LHCN-M2 (cell line): ENCODE measurements around the genes AHSP, TP53TG3D, TP53TG3C and TP53TG3B.

- RAMPAGE, long total RNA: no peak
These were observed 2.5 kb upstream of the ITGAX start for GRCh38 chr16:31352443-31352995.

DNA sequence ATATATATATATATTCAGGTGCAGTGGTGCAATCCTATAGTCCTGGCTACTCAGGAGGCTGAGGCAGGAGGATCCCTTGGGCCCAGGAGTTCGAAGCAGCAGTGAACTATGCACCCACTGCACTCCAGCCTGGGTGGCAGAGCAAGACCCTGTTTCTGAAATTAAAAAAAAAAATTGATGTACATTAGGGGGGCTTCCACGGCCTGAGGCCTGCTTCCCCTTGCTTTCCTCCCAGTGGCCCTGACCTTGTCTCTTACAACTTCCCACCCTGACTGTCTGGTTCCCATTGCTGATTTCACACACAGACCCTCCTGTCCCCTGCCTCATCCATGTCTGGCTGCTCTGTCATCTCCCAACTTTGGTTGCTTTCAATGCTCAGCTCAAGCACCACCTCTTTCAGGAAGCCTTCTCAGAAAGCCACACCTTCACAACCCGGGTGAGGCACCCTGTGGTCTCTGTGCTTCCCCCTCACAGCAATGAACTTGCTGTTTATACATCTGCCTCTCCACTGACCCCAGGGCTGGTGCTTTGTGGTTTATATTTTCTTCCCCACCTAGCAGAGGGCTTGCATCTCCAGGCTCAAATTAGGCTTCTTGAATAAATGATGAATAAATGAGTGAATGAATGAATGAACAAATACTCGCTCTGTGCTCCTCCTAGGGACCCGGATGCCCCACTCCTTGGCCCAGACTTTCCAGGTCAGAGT, 667 bp upstream of the ITGAX start:
- RAMPAGE, long total RNA: no peak

GRCh38 chr16:31423490-31424027, 4.6 kb downstream of the COX6A2 start:
- RAMPAGE, long total RNA: no peak

DNA sequence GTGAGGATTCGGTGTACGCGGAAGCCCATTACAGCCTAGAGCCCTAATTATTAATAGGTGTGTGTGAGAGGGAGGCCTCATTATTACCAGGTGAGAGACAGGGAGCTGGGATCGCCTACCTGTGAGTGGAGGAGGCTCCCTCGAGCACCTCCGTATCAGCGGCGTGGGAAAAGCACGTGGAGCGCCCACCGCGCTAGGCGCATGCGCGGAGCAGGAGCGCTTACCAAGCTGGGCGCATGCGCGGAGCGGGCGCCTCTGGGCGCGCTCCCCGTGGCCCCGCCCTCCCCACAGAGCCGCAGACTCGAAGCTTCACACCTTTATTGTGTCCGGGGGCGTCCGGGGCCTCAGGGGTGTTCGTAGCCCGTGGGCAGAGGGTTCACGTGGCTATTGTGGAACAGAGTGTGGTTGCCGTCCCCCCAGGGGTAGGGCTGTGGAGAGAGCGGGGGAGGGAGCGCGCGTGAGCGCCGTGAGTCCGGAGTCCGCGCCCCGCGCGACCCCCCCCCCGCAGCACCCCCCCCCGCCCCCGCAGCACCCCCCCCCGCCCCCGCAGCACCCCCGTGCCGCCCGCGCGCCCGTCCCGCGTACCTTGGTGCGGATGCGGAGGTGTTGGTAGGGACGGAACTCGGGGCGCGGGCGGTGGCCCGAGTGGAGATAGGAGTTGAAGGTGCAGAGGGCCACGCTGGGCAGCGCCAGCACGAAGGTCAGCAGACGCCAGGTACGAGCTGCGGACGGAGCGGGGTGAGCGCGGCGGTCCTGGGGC, 550 bp downstream of the COX6A2 start:
- RAMPAGE, long total RNA: no peak

DNA sequence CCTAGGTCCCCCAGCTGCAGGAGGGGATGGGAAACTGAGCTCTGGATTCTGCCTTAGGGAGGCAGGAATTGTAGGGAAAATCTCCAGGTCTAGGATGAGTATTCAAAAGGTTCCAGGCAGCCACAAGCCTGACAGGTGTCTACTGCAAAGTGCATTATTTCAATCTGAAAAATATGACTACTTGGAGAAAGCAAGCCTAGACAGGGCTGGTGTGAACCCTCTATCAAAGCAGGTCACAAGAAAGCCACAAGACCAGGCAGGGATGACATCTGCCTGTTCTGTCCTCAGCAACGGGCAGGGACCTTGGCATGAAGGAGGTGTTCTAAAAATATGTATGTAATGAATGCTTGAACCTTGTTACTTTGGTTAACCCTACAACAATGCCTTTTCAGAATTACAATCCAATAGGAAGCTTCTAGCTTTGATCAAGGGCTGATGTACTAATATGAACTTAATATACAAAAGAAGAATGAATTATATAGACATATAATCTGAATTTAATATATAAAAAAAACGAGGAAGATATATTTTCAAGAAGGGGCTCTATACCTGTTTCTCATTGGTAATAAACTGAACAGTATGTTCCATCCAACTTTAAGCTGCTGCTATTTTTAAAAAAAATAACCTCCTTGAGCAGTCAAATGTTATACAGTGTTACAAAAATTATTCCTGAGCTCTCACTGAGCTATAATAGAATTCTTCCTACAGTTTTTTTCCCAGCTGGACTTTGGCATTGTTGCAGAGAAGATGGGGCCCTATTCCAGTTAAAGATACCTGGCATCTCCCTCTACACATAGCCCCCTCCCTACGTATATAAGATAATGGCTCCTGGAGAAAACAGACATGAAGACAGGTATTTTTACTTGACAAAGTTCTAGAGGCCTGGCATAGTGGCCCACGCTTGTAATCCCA, 1.4 kb upstream of the COX6A2 start:
- RAMPAGE, long total RNA: no peak

- RAMPAGE, long total RNA: no peak
These were observed 4.9 kb upstream of the ARMC5 start for GRCh38 chr16:31454371-31454903.

GRCh38 chr16:31527797-31528456, at the start of gene AHSP:
Gene AHSP, plus strand, starts transcription at chr16:31527900.
- RAMPAGE, long total RNA: no peak

GRCh38 chr16:31695651-31696217, 17.3 kb upstream of the KRBOX5 start:
- RAMPAGE, long total RNA: no peak

DNA sequence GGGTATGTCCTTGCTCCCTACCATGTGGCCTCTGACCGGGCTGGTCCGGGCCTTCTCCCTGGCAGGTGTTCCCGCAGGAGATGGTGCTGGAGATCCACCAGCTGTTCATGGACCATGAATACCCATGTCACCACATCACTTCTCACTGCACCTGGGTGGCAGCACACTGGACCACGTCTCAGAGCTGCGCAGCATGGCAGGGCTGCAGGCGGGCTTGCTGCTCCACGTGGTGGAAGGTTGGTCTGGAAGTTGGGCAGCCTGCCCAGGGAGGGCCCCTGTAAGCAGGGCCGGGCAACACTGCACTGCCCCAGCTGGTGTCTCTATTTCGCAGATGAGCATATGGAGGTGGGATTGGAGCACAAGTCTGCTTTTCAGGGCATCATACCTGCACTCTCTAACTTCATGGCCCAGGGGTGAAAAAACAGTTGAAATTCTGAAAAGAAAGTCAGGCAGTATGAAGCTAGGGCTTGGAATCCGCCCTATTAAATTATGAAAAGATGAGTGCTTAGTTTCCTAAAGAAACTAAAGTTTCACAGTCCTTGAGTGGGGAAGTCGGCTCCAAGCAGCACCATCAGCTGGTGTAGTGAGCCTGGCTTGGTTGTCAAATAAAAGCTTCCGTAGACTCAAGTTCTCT, 8.8 kb upstream of the KRBOX5 start:
- RAMPAGE, long total RNA: no peak

- RAMPAGE, long total RNA: no peak
These were observed 1.7 kb upstream of the KRBOX5 start for GRCh38 chr16:31711273-31711848.

DNA sequence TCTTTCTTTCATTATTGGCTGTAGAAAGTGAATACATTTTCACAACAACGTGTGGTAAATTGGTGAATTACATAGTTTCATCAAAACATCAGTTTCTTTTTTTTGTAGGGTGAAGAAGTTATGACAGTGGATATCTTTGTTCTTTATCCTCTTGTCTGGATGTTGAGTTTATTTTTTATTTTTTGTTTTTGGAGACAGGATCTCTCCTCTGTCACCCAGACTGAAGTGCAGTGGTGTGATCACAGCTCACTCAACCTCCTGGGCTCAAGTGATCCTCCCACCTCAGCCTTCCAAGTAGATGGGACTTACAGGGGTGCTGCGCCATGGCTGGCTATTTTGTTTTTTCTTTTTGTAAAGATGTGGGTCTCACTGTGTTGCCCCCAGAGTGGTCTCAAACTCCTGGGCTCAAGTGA, 2.4 kb downstream of the ZNF267 start:
- RAMPAGE, long total RNA: no peak

GRCh38 chr16:32253218-32253583, at the start of gene TP53TG3D:
Gene TP53TG3D, plus strand, starts transcription at chr16:32253286.
- RAMPAGE, long total RNA: no peak

GRCh38 chr16:33193811-33194375, at the start of gene TP53TG3C:
Gene TP53TG3C, plus strand, starts transcription at chr16:33194226.
- RAMPAGE, long total RNA: no peak

DNA sequence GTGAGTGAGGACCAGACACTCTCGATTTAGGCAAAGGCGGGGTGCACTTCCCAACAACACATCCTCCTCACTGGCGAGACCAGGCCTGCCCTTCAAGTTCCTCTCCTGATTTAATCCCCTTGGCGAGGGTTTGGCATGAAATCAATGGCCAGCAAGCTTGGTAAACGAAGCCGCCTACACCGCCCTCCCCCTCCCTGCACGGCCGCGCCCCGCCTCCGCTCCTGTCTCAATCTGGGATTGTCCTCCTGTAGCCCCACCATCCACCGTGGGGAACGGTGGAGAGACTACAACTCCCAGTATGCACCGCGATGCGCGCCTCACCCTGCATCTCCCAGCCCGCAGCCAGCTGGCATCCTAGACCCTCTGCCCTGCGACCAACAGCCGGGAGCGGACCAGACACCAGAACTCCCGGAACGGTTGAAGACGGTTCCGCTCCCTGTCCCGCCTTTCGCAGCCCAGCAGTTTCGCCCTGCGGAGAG, at the start of gene TP53TG3B:
Gene TP53TG3B (plus strand): TSS at position 241 of the 479 bp plus-strand sequence.
- RAMPAGE, long total RNA: no peak

GRCh38 chr16:35506663-35507469, 2047.5 kb downstream of the TP53TG3F start:
- RAMPAGE, long total RNA: no peak

DNA sequence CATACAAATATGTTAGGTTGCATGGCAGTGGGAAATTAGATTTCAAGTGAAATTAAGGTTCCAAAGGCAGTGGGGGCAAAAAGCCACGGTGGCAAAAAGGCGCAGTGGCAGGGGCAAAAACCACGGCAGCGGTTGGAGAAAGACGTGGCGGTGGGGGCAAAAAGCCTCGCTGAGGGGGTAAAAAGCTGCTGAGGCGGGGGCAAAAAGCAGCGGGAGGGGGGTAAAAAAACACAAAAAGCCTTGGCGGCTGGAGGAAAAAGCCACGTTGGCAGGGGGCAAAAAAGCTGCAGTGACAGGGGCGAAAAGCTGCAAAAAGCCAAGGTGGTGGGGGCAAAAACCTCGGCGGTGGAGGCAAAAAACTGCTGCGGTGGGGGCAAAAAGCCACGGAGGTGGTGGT, 194.1 kb downstream of the SHCBP1 start:
- RAMPAGE, long total RNA: no peak

DNA sequence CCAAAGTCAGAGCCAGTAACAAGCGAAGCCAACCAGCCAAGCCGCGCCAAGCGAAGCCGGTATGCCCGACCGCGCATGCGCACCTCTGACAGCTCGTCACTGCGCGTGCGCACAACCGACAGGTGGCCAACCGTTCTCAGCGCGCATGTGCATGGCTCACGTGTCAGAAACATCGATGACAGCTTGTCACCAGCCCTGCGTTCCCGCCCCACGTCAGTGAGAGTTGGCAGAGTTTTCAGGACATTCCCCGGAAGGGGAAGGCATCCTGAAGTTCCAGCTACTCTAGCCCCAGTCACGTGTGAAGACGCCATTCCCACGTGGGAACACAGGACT, 52.2 kb downstream of the SHCBP1 start:
- RAMPAGE, long total RNA: no peak

GRCh38 chr16:46736675-46737110, 11.5 kb downstream of the MYLK3 start:
- RAMPAGE, long total RNA: no peak

DNA sequence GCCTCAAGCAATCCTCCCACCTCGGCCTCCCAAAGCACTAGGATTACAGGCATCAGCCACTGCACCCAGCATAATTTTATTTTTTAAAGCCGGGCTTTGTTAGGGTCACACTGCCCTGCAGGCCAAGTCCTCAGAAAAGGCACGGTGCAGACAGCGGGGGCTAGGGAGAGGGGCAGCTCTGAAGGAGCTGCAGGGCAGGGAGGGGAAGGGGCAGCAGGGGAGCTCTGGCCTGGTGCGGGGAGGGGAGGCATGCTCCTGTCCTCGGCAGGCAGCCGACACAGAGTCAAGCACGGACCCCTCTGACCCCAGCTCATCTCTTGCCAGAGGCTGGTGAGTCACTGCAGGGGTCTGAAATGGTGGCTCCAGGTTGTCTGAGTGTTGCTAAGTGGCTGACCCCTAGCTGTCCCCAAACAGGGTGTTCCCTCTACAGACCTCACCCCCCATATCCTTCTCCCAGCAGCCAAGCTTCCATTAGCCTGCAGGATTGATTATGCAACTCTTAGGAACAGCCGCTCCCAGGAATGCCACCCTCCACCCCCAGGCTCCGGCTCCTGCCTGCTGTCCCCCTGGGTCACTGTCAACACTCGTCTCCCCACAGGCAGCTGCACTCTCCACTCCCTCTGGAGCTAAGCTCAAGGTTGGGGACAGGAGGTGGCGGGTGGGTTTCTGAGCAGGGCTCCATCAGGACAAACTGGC, 1.3 kb downstream of the MYLK3 start:
- RAMPAGE, long total RNA: no peak

DNA sequence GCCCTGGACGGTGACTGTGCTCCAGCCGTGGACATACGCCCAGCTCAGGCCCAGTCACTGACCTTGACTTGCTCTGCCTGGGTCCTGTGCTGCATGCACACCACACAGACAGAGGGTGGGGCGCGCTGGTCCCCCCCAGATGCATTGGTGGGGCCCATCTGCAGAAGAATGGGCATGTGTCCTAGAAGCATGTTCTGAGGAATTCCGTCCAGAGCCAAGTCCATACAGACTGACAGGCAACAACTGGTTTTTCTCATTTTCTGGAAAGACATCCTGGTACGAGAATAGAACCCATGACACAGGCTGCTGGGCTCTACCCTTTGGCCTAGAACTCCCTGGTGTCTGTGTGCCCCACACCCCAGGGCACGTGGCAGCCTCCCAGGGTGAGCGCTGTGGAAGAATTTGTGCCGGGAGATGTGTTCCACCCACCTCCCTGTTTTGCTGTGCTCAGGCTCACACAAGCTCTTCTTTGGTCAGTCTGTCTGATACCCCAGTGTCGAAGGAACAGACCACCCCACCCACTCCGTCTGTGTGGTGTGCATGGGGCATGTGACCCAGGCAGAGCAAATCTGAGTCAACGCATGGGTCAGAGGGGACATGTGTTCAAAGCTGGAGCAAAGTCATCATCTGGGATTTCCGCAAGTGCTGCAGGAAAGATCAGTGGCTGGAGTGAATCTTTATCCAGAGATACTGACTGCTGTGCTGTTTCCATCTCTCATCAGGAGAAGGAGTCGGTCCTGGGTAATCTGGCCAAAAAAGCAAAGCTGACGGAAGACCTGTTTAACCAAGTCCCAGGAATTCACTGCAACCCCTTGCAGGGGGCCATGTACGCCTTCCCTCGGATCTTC, 39.7 kb downstream of the GPT2 start:
- RAMPAGE, long total RNA: no peak